ENCODE measurements around a stretch of chr9.

- PRO-cap, result no peak
These were observed 115.2 kb upstream of the TRIM32 start for GRCh38 chr9:116571686-116572541.

GRCh38 chr9:116837396-116838059 lies 150.4 kb downstream of the TRIM32 start:
- PRO-cap, result no peak

DNA sequence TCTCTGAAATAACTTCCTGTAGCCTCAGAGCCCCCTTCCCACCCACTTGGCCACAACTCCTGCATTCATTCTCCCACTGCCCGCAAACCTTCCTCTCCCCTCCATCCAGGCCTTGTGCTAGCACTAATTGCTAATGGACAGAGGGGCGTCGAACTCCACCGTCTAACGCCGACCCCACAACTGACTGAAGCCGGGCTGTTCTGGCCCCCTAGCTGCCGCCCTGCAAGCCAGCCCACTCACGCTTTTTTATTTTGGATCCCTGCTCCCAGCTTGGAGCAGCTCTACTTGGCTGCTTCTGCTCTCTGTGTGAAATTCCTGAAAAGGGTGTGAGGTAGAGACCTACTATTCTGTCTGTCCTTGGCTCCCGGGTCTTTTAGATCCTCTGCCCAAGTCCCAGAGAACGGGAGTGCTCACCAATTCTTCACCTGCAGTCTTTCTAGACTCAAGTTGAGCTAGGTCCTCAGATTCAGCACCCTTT lies 737 bp upstream of the ASTN2 start:
- PRO-cap, result no peak

- PRO-cap, result no peak
These were observed 72.9 kb upstream of the ASTN2 start for GRCh38 chr9:117487597-117488270.

- PRO-cap, result no peak
These were observed 14.9 kb downstream of the TLR4 start for GRCh38 chr9:117719121-117719388.

- PRO-cap, result bidirectional peak, plus-strand start at chr9:117784127, minus-strand start at chr9:117783965
These were observed 79.6 kb downstream of the TLR4 start for GRCh38 chr9:117783657-117784425.

DNA sequence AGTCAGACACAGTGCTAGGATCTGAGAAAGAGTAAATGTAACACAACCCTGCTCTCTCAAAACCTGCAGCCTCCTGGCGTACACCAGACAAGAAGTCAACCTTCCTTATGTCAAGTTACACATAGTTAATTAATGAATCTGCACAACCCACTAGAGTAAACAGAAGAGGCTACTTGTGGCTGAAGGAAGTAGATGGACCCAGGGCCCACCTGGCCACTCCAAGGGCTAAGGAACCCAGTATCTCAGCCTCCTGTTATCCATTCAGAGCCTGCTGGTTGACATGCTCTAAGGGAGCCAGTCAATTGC lies 450.3 kb downstream of the CDK5RAP2 start:
- PRO-cap, result no peak

- PRO-cap, result no peak
These were observed 99.3 kb downstream of the CDK5RAP2 start for GRCh38 chr9:120480511-120481203.

DNA sequence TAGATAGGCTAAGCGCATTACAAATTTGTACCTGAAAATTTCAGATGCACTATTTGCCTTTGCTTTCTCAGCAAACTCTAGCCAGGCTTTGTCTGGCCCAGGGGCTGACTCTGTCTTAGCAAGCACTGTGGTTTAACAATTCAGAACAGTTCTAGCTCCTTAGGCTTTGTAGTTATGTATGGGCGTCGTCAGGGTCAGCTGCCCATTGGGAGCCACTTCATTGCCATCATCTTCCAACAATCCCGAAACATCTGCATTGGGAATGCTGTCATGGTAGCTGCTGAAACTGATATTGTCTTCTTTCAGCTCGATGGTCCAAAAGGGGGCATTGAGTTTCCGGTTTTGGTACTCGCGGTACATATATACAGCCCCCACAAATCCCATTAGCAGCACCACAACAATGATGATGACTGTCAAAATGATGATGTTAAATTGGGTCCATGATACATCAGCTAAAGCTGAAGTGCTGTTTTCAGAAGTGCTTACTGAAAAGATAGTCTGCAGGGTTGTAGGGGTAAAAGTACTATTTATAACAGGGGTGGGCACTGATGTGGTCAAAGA lies 25.1 kb upstream of the CDK5RAP2 start:
- PRO-cap, result no peak

- PRO-cap, result no peak
These were observed 60.3 kb upstream of the CDK5RAP2 start for GRCh38 chr9:120640181-120640829.

- PRO-cap, result no peak
These were observed 66.0 kb downstream of the MEGF9 start for GRCh38 chr9:120648045-120648868.

DNA sequence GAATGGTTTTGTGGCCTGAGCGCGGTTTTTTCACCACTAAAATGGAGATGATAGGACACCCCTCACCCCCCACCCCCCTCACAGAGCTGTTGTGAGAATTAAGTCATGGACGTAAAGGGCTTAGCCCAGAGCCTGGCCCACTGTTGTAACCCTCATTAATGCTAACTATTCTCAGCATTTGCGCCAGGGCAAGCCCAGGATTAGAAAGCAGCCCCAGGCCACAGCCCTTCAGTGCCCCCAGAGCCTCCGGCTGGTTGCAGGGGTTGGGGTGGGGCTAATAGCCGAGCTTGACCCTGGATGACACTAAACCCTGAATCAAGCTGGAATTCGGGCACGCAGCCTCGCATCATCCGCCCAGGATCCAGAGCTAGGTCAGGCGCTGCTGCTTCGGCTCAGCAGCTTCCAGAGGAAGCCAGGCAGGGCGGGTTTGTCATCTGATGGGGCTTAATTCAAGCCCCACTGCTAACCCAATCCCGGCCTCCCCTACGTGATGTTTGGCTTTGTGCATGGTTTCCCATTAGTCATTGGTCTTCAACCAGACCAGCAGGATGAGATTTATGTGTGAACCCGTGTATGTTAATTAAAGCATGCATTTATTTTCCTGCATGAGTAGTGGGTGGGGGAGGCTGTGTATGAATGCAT lies 1.2 kb upstream of the MEGF9 start:
- PRO-cap, result no peak

DNA sequence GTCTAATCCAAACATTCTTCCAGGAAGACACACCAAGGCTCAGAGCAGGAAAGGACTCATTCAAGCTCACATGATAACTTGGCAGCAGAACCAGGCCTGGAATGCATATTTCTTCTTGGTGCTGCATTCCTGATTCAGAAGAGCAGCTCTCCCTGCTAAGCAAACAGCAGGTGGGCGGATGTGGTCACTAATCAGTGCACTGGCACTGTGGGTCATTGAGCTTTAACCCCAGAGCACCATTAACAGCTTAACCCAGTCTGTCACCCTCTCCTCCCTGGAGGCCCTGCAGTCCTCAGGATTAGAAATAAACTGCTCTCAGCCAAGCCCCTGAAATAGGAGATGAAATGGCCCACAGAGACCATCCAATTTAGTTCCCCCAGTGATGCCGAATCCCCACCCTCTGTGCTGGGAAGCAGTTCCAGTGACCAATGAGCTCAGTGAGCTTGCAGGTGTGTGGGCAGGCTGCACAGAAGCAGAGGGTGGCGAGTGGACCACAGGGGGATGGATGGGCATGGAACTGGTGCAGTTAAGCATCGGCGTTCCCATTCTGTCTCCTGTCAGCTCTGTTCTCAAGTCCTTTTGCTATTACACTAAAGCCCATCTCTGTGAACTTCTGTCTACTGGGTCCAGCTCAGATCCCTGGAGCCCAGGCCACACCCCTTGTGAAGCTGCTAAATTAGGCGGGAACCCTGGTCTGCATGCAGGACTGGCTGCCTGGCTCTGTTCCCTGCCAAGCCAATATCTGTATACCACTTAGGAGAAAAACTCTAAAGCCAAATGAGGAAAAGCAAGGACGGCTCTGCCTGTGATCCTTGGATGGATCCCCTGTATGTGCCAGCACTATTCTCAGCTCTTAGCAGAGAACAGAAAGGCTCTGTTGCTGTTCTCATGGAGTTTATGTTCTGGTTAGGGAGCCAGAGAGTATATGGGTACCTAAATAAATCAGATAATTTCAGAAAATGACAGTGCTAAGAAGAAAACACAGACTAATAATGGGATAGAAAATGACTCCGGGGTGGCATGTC lies 16.7 kb upstream of the MEGF9 start:
- PRO-cap, result no peak

DNA sequence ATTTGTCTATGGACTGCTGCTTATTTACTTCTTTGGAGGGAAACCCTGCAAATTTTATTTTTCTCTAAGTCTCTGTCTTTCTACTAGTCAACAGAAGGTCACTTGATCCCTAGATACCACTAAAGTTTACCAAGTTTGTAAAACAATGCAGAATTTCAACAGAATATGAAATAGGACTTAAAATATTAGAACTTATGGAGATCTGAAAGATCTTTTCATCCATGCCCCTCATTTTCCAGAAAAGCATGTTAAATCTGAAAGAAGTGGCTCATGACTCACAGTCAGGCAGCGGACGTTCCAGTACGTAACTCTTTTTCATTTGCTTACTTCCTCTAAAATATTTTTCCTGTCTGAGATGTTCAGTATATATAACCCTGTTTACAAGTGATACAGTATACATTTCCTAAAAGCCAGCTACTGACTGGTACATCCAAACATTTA lies 22.4 kb downstream of the FBXW2 start:
- PRO-cap, result no peak

- PRO-cap, result no peak
These were observed 12.0 kb downstream of the PSMD5 start for GRCh38 chr9:120830842-120831074.

DNA sequence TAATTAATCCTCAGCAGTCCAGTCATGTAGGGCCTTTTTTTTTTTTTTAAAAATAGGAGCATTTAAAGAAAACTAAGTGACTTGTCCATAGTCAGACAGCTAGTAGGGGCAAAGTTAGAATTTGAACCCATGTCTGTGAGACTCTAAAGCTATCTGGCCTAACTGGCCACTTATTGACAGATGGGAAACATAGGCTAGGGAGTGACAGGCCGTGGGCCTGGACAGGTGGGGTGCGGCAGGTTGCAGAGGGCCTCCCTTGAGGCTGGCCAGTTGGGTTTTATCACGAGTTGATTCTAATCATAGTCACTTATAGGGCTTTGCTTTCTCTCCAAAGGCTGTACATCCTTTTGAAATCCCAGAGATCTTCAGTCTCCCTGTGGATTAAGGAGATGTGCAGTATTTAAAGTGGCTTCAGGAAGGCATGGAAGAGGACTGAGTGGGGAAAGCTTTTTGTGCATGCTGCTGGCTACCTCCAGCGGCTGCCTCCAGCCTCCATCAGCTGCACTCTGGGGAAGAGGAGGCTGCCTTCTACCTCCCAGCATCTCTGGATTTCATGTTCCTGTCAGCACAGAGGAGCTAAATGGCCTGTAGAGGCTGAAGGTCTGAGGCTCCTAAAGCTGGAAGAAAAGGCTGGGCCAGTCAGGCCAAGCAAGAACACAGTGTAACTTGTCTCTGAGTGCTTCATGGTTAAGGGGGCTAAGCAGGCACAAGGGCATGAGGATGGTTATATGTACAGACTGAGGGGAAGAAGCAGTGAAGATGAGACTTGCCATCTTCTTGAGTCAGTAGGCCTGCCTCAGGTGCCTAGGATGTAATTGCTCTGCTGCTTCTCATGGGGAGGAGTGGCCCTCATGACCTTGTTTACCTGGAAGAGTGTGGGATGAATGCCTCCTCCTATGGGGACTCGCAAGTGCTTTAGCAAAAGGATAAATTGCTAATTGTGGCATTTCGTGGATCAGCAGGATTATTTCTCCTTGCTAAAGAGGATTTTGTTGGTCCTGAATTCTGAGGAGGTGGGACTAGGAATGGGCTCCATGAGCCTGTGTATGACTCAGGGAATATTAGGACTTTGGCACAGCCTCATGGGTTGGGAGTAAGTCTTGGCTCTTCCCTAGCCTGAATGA lies 8.5 kb upstream of the PSMD5 start:
- PRO-cap, result no peak

- PRO-cap, result no peak
These were observed 6.7 kb downstream of the PHF19 start for GRCh38 chr9:120870024-120870922.

DNA sequence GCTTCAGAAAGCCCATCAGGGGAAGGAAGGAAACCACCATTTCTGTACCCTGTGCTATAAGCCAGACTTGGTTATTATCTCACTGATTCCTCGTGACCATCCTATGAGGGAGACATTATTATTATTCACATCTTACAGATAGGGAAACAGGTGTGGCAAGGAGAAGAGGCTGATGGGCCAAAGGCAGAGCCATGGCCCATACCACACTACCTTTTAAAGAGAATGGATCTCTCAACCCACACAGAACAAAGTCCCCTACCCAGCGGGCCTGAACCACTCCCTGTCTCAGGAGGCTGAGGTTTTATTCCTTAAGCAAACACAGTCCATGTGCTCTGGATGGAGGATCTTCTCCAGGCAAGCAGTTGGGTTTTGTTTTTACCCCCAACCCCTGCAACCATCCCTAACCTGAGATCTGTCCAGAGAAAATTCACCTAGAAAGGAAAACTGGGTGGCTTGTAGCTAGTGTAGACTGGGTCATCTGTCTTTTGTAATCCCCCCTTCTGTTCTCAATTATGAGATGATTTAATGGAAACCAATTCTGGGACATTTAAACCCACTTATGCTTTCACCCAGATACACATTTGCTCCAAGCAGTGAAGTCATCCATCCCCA lies 2.1 kb downstream of the PHF19 start:
- PRO-cap, result no peak

DNA sequence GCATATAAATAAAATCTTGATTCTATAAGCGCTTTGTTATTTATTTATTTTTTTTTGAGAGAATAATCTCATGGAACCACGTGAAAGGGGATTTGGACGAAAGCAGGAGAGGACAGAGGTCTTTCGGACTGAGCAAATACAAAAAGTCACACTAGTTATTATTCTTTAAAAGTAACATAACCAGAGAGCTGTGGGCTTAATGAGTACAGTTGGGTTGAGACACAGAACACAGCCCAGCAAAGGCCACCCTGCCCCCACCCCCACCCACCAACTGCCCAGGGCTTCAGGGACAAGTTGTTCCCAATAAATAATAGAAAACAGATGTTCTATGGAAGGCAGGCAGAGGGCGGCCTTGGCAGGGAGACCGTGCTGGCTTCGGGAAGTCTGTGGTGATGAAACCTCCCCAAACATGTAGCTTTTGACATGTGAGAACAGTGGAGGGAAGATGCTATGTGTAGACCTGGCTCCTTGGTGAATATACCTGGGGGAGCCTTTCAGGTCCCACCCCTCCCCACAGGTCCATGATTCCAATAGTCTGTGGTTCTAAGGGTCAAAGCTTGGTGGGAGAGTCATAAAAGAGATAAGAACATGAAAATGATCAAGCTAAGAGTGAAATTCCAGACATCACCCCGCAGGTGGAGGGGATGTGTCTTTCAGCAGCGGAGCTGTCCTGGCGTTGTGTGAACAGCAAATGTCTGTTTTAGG lies 10.0 kb downstream of the TRAF1 start:
- PRO-cap, result no peak

GRCh38 chr9:120917517-120918173 lies 9.0 kb downstream of the TRAF1 start:
- PRO-cap, result no peak

Data from paraaortic lymph node (tissue), 1 donor.